Camera-type eye (tissue), 1 donor: ENCODE measurements around a stretch of chr4.

GRCh38 chr4:70704370-70705219 lies 16.3 kb downstream of the UTP3 start:
- RAMPAGE, long total RNA, result no peak

- RAMPAGE, long total RNA, result no peak
Measured at GRCh38 chr4:70982456-70983203, 10.8 kb upstream of the DCK start.

- RAMPAGE, long total RNA, result no peak
Measured at GRCh38 chr4:70995870-70996496, 2.5 kb downstream of the DCK start.

- RAMPAGE, long total RNA, result no peak
Measured at GRCh38 chr4:71004267-71004941, 11.0 kb downstream of the DCK start.

DNA sequence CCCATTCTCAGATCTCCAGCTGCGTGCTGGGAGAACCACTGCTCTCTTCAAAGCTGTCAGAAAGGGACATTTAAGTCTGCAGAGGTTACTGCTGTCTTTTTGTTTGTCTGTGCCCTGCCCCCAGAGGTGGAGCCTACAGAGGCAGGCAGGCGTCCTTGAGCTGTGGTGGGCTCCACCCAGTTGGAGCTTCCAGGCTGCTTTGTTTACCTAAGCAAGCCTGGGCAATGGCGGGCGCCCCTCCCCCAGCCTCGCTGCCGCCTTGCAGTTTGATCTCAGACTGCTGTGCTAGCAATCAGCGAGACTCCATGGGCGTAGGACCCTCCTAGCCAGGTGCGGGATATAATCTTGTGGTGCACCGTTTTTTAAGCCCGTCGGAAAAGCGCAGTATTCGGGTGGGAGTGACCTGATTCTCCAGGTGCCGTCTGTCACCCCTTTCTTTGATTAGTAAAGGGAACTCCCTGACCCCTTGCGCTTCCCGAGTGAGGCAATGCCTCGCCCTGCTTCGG lies 65.8 kb downstream of the DCK start:
- RAMPAGE, long total RNA, result no peak

DNA sequence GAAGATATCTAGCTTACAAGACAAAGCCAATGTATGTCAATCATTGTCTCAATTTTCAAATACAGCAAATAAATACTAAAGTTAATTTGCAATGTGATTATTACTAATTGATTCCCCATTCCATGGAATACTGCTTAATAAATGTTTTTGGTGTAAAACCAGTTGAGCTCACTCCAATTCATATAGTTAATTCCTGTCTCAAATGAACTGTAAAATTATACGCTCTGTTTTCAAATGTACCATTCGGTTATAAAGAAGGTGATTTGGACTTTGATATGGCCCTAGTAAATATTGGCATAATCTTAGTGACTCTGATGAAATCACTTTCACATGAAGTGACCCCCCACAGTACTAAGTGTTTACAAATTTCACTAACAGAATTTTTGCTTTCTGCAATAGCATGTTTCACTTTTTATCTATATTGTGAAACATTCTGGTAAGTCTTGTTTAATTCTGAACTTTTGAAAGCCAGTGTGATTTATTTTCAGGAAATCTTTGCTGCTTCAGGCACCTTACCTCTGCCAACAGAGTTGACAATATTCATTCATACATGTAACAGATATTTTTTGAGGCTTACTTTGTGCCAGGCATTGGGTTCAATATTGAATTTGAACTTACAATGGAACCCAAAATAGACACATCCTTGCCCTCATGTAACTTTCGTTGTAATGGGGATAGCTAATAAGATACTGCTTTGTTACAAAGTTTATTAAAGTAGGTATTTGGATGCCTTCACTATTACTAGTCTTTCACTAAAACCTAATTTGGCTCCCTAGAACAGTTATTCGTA lies 10.8 kb downstream of the GC start:
- RAMPAGE, long total RNA, result no peak

DNA sequence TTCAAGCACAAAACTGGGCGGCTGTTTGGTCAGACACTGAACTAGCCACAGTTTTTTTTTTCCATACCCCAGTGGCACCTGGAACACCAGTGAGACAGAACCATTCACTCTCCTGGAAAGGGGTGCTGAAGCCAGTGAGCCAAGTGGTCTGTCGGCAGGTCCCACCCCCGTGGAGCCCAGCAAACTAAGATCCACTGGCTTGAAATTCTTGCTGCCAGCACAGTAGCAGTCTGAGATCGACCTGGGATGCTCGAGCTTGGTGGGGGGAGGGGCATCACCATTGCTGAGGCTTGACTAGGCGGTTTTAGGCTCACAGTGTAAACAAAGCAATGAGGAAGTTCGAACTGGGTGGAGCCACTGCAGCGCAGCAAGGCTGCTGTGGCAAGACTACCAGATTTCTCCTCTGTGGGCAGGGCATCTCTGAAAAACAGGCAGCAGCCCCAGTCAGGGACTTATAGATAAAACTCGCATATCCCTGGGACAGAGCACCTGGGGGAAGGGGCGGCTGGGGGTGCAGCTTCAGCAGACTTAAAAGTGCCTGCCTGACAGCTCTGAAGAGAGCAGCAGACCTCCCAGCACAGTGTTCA lies 223.1 kb downstream of the COX18 start:
- RAMPAGE, long total RNA, result no peak

- RAMPAGE, long total RNA, result no peak
Measured at GRCh38 chr4:73481299-73481643, 274 bp upstream of the AFM start.

- RAMPAGE, long total RNA, result no peak
Measured at GRCh38 chr4:73607176-73607922, 12.9 kb downstream of the RASSF6 start.

- RAMPAGE, long total RNA, result no peak
Measured at GRCh38 chr4:73615589-73616085, 4.6 kb downstream of the RASSF6 start.

GRCh38 chr4:73619115-73619805 lies 976 bp downstream of the RASSF6 start:
- RAMPAGE, long total RNA, result no peak

GRCh38 chr4:73917297-73917918 lies 48.2 kb downstream of the CXCL1 start:
- RAMPAGE, long total RNA, result no peak

DNA sequence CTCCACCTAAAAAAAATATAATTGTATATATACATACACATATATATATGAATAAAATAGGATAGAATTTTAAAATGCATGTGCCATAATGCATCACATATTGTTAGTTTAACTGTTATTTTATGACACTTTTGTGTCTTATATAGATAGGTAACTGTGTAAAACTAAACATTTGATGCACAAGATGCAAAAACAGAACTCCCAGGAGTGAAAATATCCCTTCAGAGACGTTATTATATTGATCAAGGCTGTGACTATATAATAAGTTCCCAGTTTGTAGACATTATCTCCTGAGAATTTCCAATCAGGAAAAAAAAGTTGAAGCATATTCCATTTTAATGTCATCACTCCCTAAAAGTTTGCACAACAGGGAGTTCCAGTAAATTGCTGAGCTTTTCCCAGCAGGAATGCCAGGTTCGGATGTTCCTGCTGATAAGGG lies 4.9 kb upstream of the CXCL2 start:
- RAMPAGE, long total RNA, result no peak

- RAMPAGE, long total RNA, result no peak
Measured at GRCh38 chr4:74330132-74330688, 21.9 kb downstream of the EPGN start.

GRCh38 chr4:74365640-74366232 lies 791 bp downstream of the EREG start:
- RAMPAGE, long total RNA, result no peak

- RAMPAGE, long total RNA, result no peak
Measured at GRCh38 chr4:74440193-74440693, 4.7 kb upstream of the AREG start.

DNA sequence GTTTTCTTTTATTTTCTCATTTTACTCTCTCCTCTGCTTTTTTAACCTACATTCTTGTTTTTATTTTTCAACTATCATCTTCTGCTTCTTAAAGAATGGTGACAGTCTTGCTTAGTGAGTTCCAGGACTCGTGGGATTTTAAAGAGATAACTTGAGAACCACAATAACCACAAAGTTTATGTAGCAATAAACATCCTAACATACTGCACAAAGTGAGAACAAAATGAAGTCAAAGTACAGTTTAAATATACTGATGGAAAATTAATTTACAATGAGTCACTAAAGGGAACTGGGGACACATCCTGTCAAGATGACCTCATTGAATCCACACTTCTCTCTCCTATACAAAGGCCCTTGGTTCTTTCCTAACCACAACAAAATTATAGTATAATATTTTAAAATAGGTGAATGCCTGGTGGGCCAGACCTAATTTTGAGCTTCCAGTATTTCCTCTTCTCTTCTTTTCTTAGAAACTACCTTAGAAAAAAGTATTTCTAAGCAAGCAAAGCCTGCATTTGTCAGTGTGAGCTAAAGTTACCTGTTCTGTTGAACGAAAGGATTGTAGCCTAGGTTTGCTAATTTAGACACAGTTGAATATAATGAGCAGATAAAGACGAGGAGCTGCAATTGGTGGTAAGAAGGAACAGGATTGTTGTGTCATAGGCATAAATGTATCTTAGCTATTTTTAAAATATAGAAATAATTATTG lies 169.5 kb downstream of the BTC start:
- RAMPAGE, long total RNA, result no peak

DNA sequence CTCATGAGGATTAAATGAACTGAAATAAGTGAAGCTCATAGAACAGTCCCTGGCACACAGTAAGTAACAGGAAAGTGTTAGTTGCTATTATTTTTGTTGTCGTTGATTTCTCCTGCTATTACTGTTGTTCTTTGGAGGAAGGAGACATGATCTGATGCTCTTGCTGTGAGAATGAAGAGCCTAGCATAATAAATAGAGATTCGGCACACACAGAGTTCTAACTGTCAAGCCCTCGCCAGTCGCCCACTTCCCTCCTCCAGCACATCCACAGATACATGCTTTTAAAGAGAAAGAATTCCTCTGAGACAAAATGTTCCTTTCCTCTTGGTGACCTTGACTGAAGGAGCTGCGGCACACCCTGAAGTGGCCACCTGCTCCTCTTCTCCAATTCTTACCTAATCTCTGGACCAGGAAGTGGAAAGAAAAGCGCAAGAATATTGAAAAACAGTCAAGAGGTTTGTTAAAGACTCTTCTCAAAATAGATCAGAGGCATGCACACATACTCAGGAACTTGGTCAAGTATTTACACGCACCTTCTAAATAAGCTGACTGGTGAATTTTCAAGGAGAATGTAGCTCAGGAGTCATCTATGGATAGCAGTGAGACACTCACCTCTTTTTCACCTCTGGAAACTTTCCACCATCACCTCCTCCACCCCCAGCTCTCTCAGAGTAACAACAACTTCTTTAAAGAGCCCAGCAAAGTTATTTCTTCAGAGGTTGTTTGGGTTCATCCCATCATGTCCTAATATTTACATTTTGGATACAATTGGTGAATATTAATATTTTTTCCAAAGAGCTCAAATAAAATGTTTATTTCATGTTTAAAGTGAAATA lies 95.4 kb downstream of the PARM1 start:
- RAMPAGE, long total RNA, result no peak

DNA sequence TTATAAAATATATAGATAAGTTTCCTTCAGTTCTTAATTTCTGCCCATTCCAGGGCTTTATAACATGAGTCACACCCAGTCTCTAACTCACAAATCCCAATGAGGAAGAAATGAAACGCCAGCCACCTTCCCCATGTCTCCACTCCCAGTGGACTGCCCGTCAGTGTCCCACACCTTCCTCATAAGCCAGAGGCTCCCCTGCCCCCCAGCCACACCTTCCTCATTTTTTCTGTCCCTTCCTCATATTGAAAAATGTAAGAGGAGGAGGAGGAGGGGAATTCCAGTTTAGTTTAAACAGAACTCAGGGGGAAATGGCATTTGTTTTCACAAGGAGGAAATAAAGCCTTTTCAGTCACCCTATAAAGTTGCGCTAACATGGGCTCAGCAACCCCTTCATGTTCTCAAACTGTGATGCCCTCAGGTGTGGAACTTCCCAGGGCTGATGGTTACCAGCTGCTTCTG lies 97.8 kb downstream of the PARM1 start:
- RAMPAGE, long total RNA, result no peak

DNA sequence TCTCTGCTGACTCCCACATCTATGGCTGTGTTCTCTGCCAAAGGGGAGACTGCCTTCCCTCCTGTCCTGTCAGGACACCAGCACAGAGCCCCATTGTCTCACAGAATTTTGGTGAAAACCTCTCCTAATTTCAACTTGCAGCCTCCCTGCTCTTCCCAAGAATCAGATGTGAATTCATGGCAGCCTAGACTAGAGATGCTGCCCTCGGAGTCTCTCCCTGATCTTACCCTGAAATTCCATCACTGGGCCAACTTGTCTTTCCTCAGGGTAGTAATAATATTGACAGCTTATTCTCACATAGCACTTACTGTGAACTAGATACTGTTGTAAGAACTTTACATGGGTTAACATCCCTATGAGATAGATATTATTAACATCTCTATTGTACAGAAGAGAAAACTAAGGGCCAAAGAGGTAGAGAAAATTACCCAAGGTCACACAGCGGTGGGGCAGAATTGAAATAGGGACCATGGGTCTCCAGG lies 118.8 kb downstream of the PARM1 start:
- RAMPAGE, long total RNA, result no peak